ENCODE measurements around a stretch of chr5.

- RAMPAGE, long total RNA = no peak
- RRBS = no CpG with 5 or more reads among the region's 1 CpG
Measured at GRCh38 chr5:76654728-76655144, 31.5 kb upstream of the F2RL2 start.

DNA sequence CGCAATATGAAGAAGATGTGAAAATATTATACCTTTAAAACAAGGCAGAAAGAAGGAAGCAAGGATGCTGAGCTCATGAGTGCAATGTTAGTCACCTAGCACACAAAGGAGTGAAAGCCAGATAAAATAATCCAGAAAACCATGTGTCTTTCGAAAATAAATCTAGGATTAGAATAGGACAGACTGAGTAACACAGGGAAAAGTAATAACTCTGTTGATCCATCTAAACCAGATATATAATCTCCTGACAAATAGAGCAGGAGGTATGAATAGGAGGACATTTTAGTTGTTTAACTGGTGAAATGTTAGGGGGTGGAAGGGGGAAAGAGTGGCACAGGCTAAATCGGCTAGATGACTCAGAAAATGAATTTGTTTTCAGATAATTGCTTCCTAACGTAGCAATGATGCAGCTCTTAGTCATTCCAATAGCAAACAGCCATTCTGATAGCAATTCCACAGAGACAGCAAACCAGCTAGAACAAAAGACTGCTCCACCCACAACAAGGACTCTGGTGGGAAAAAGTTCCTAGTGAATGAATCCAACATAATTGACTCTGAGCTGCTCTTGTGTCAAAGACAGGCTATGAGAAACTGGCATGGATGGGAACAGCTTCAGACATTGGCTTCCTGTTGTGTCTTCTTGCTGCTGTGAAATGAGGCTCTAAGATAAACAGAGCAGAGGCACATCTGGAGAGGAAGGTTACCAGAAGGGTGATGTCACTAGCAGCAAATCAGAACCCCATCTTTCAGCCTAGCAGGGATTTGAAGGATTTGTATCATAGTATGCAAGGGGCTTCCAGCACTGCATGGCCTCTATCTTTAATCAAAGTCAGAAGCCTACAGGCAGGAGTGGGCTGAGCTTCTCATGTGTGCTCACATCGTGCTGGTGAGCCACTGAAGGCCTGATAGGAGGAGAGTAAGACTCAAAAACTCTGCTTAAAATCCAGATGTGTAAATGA is 28.2 kb upstream of the F2RL1 start:
- RAMPAGE, long total RNA = no peak
- RRBS = no CpG with 5 or more reads among the region's 5 CpGs

DNA sequence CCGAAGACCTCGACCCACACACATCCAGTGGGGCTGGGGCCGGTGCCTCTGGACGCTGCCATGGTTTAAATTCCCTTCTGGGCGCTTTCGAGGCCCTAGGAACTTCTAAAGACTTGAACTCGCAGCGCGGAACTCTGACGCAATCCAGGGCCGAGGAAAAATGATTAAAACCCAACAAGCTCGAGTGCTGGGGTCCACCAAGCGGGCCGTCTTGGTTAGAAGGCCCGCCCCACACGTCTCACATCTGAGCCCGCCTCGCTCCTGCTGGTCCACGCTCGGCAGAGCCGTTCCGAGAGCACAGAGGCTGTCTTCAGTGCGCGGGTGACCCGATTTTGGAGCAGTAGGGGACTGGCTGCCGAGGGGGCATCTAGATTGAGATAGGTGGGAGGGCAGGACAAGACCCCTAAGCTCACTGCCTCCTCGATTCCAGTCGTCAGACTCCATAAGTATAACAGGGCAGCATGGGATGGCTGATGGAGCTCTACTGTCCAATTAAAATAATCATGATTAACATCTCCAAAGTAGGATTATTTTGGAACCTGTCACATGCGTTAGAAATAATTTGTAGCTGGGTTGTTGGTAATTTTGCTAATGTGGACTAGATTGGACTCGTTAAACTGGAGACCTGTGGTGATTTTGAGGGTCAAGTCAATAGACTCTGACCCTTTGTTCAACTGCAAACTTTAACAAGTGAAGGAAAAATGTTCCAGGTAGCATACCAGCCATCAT is 1.7 kb downstream of the CRHBP start:
- RAMPAGE, long total RNA = no peak
- RRBS = no CpG with 5 or more reads among the region's 30 CpGs

- RAMPAGE, long total RNA = no peak
- RRBS = 2% methylated on average over 21 of the region's 39 CpGs
Measured at GRCh38 chr5:77179971-77180521, 30.4 kb upstream of the PDE8B start.

GRCh38 chr5:77181358-77182341 is 28.8 kb upstream of the PDE8B start:
- RAMPAGE, long total RNA = no peak
- RRBS = no CpG with 5 or more reads among the region's 21 CpGs

DNA sequence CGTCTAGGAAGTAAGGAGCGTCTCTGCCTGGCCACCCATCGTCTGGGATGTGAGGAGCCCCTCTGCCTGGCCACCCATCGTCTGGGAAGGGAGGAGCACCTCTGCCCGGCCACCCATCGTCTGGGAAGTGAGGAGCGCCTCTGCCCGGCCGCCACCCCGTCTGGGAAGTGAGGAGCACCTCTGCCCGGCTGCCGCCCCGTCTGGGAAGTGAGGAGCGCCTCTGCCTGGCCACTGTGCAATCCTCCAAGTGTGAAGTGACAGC is 15.4 kb downstream of the TBCA start:
- RAMPAGE, long total RNA = no peak
- RRBS = no CpG with 5 or more reads among the region's 14 CpGs

DNA sequence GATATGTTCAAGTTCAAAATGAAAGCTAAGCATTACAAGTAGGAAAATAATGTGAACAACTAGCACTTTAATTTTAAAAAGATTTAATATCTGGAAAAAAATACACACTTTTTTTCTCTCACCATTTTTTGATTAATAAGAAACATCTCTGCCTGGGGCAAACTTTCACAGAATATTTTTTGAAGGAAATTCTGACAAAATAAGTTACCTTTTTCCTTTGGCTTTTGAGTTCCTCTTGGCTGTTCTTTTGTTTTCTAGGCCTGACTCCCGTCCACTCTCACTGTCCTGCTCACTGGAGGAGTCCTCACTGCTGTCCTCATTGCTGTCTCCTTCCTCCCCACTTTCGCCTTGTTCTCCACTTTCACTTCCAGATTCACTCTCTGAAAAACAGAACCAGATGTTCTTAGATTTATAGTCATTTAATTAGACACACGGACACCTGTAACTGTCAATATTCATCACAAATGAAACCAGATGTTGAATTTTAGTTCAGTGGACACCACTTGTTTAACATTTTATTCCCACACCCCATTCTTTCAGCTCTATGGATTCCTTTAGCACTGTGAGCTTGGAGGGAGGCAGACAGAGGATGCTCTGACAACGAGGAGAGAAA is 180.8 kb downstream of the AP3B1 start:
- RAMPAGE, long total RNA = no peak
- RRBS = no CpG with 5 or more reads among the region's 4 CpGs

- RAMPAGE, long total RNA = no peak
- RRBS = no CpG with 5 or more reads among the region's 8 CpGs
Measured at GRCh38 chr5:78628016-78628762, 20.4 kb downstream of the LHFPL2 start.

DNA sequence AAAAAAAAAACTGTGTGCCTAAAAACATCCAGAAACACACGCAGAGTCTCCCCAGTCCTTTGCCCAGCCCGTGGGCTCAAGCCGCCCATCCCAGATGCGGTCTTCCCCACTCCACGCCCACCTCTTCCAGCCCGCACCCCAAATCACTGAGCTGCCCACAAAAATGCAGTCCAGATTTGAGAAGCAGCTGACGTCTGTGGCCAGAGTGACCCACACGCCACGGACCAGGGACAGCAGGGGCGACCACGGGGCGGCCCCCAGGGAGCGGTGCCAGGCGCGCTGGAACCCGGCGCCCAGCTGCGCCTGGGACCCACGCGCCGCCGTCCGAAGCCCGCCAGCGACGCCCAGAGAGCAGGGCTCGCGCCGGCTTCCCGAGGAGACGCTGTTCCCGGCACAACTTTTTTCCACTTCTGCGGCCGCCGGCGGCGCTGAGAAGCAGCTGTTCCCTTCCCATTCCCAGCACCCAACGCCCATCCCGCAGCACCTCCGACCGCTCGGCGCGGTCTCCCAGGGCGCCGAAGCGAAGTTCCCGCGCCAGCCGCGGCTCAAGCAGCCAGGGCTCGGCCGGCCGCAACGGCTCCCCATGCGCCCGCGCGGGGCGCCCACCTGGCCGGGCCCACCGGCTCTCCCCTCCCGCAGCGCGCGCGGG is 617 bp downstream of the LHFPL2 start:
- RAMPAGE, long total RNA = no peak
- RRBS = under 1% methylated on average over 28 of the region's 67 CpGs

DNA sequence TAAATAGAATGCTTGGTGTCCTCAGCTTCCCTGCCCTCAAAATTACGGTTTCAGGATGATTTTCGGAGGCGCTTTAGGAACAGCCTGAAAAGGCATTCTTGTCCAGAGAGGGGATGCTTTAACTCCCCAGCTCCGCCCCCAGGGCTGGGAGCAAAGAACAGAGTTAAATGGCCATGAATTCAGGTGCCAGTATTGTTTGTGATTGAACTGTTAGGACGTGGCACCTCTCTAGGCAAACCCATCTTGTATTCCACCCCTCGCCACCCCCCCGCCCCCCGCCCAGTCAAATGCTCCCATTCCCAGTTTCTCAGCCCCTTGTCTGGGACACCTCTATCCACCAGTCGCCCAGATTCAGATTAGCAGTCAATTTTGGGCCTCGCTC is 874 bp upstream of the LHFPL2 start:
- RAMPAGE, long total RNA = no peak
- RRBS = no CpG with 5 or more reads among the region's 10 CpGs

- RAMPAGE, long total RNA = no peak
- RRBS = no CpG with 5 or more reads among the region's 13 CpGs
Measured at GRCh38 chr5:78985701-78986389, 735 bp upstream of the ARSB start.

DNA sequence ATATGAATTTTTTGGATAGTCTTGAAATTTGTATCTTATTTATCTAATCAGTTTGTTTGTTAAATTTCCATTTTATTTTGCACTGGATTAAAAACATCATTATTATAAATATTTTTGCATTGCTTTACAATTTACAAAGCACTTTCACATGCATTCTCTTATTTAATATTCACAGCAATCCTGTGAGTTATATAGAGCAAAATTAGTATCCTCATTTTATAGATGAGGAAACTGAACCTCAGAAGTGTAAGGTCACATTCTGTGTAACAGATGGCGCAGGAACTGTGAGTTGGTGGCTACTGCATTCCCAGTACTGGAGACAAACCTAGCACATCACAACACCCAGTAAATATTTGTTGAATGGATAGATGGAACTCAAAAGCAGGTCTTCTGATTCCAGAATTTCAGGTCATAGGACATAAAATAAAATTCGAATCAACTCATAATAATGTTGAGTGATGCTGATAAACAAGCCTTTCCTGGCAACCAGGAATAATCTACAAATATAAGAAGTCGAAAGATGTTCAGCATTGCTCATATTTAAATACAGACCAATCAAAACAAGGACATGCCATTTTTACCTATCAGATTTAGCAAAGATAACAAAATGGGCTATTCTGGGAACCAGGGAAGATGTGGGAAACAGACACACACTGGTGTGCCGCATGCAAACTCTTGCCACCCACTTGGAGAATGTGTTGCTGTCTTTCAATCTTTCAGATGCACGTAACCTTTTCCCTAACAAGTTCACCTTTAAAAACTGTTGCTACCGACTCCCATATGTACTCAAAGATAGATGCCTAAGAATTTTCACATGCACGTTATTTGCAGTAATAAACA is 1.0 kb downstream of the DMGDH start:
- RAMPAGE, long total RNA = no peak
- RRBS = no CpG with 5 or more reads among the region's 7 CpGs

DNA sequence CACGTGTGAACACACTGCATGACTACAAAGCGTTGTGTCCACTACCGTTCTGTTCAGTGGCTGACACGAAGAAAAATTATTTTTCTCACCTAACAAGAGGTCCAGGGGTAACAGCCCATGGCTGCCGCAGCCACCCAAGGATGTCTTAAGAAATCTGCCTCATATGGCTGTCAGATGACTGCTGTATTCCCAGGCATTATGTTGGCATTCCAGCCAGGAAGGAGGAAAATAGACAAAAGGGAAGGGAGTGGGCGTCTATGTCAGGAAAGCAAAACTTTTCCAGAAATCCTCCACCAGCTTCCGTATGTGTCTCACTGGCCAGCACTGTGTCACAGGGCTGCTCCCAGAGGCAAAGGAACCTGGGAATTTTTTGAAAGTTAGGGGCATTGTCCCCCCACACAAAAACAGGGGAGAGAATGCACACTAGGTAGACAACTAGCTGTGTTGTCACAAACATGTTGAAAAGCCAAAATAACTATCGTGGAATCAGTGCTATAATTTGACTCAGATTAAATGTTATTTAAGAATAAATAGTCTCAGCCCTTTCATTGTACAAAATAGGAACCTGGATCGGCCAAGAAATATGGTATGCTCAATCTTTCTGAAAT is 7.3 kb downstream of the BHMT2 start:
- RAMPAGE, long total RNA = no peak
- RRBS = no CpG with 5 or more reads among the region's 9 CpGs

DNA sequence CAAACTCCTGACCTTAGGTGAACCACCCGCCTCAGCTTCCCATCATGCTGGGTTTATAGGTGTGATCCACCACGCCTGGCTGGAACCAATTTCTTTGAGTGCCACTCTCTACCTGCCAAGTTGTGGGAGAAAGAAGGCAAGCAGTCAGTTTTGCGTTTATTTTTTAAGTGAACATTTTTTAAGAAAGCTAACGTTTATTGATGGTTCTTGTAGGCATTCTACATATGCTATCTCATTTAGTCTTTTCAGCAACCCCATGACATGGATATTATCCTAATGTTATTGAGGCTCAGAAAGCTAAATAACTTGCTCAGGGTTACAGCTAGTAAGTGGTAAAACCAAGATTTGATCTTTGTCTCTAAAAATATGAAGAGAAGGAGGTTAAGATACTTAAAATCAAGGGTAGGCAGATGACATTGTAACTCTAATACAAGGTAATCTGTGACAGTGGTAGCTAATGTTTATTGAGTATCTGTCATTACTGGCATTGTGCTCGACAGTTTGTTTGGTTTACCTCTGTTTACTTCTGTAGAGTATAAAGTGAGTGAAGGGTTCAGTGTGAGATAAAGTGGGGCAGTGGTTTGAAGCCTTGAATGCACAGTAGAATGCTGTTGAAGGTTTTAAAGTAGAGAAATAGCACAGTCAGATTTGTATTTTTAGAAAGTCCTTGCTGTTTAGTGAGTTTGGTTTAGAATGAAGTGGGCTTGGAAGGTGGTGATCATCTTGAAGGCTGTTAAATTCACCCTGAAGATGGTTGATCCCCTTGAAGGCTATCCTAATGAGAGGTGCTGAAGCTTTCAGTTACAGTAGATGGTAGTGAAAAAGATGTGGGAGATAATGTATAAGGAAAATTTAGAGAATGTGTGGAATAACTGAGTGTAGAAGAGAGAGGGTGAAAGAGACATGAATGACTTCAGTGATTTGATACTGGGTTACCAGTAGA is 15.7 kb downstream of the TENT2 start:
- RAMPAGE, long total RNA = no peak
- RRBS = no CpG with 5 or more reads among the region's 5 CpGs

GRCh38 chr5:79630218-79630840 is 18.1 kb downstream of the TENT2 start:
- RAMPAGE, long total RNA = no peak
- RRBS = no CpG with 5 or more reads among the region's 6 CpGs

DNA sequence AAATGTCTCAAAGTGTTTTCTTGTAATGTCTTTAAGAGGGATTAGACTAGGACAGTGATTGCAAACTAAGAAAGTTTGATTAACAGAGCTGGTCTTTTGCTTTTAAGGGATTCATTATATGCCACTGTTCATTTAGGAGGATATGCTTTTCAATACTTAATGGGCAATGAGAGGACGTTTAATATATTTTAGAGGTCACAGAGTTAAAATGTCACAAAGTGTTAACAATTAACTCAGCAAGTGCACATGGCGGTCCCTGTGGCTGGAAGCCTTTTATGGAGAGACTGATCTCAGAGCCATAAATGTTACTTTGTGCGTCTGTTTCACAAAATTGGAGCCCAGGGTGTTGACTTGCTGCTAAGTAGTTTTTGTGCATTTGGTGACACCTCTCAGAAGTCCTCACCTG is 64.2 kb downstream of the CMYA5 start:
- RAMPAGE, long total RNA = no peak
- RRBS = no CpG with 5 or more reads among the region's 3 CpGs

DNA sequence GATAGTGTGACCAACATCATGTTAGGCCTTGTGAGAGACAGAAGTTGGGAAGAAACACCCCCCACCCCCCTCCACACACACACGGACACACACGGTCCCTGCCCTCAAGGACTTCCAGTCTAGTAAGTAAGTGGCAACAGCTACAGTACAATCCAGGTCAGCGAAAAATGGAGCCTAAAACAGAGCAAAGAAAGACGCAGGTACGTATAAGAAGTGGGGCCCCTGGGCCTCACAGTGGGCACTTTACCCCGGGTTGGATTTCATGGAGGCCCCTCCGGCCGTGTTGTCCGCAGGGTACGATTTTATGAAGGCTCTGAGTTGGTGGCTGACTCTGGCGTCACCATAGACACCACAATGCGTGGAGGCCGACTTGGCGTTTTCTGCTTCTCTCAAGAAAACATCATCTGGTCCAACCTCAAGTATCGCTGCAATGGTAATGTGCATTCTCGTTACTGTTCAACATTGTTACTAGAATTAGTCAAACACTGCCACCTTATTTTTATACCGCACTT is 47.0 kb downstream of the THBS4 start:
- RAMPAGE, long total RNA = no peak
- RRBS = no CpG with 5 or more reads among the region's 17 CpGs

- RAMPAGE, long total RNA = no peak
- RRBS = no CpG with 5 or more reads among the region's 9 CpGs
Measured at GRCh38 chr5:80152751-80153307, 103.0 kb downstream of the SERINC5 start.

DNA sequence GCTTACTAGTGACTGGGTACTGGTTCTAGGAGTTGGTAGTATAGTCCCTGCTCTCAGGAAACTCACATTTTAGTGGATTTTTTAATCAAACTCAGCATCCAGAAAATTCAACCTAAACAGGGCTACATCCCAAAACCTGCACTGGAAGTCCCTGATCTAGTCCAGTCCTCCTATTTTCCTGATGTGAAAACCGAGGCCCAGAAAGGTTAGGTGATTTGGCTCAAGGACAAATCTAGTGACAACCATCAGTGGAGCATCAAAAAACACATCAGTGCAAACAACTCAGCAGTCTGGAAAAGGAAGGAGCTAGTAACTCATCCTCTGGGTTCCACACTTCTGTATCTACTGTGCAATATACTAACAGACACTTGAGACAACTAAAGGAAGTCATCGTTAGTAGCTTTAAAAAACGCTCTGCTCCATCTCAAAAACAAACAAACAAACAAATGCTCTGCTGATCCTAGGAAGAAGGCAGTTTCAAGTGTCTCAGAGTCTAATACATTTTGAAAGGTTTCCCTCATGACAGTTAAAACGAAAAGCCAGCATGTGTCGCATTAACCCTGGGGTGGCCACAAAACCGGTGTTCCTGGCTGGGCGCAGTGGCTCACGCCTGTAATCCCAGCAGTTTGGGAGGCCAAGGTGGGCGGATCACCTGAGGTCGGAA is 38.0 kb downstream of the SERINC5 start:
- RAMPAGE, long total RNA = no peak
- RRBS = no CpG with 5 or more reads among the region's 10 CpGs

DNA sequence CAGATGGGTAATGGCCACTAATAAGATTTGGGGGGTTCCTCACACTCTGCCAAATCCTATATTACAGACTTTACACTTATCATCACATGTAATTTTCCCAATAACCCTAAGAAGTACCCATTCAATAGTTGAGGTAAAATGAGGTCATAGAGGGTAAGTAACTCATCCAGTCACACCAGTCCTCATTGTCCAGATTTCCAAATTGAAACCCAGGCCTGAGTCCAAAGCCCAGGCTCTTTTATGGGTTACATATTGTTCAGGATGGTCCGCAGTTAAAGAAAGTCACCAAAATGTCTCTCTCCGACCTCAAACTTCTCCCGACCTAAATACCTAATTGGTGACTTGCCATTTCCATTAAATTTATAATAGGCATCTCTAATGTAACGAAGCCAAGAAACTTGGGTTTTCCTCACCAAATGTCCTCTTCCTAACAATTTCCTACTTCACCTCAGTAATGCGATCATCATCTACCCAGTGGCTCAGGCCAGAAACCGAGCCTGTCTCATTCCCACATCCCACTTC is 3.2 kb downstream of the SERINC5 start:
- RAMPAGE, long total RNA = no peak
- RRBS = no CpG with 5 or more reads among the region's 6 CpGs